Cerebellum (tissue), 5 donors: ENCODE measurements around the genes DZIP3 and DPPA4.

DNA sequence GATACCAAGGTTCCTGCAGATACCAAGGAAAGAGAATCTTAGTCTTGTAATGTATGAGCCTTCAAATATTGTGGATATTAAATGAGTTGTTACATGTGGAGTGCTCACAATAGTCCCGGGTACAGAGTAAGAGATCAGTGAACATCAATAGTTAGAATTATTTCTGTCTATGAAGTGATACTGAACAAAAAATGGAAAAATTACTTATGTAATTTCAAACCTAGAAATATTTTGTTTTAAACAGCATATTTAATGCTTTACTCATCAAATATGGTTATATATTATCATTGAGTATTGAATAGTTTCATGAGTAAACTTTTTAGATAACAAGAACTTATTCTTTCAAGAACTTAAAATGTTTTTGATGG is 8.4 kb downstream of the NFKBIZ start:
- PRO-cap, 3 experiments = no peak in any of the 3 experiments
- RAMPAGE, long total RNA = no peak

DNA sequence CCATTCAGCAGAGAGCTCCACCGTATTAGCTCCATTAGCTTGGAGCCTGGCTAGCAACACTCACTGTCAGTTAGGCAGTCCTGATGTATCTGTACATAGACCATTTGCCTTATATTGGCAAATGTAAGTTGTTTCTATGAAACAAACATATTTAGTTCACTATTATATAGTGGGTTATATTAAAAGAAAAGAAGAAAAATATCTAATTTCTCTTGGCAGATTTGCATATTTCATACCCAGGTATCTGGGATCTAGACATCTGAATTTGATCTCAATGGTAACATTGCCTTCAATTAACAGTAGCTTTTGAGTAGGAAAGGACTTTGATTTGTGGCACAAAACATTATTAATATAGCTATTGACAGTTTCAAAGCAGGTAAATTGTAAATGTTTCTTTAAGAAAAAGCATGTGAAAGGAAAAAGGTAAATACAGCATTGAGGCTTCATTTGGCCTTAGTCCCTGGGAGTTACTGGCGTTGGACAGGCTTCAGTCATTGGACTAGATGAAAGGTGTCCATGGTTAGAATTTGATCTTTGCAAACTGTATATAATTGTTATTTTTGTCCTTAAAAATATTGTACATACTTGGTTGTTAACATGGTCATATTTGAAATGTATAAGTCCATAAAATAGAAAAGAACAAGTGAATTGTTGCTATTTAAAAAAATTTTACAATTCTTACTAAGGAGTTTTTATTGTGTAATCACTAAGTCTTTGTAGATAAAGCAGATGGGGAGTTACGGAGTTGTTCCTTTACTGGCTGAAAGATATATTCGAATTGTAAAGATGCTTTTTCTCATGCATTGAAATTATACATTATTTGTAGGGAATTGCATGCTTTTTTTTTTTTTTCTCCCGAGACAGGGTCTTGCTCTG is 10.3 kb downstream of the NFKBIZ start:
- PRO-cap, 3 experiments = no peak in any of the 3 experiments
- RAMPAGE, long total RNA = no peak

GRCh38 chr3:101860219-101860650 is 10.9 kb downstream of the NFKBIZ start:
- PRO-cap, 3 experiments = no peak in any of the 3 experiments
- RAMPAGE, long total RNA = no peak

GRCh38 chr3:101861269-101862494 is 12.4 kb downstream of the NFKBIZ start:
- PRO-cap, 3 experiments = no peak in any of the 3 experiments
- RAMPAGE, long total RNA = no peak

- PRO-cap, 3 experiments = no peak in any of the 3 experiments
- RAMPAGE, long total RNA = no peak
Observed at GRCh38 chr3:101888652-101889085, 39.4 kb downstream of the NFKBIZ start.

- PRO-cap, 3 experiments = no peak in any of the 3 experiments
- RAMPAGE, long total RNA = no peak
Observed at GRCh38 chr3:102113584-102114111, 264.3 kb downstream of the NFKBIZ start.

- PRO-cap, 3 experiments = no peak in any of the 3 experiments
- RAMPAGE, long total RNA = no peak
Observed at GRCh38 chr3:102180216-102180662, 254.6 kb upstream of the ZPLD1 start.

DNA sequence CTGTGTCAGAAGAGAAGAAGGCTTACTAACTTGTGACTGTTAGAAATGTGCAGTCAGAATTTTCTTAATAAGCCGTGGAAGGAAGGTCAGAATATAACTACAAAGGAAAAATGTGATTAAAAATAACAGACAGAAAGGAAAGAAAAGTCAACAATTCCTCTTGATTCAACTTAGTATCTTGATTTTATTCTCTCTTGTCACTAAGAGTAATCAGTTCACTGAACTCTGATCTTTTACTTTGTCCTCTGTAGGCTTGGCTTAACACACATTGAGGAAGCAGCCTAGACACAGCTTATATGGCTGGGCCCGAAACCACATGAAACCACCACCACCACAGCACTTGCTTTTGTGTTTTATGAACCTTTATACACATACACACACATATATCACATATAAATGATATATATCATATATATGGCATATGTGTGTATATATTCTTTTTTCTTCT is 1233.7 kb upstream of the ALCAM start:
- PRO-cap, 3 experiments = no peak in any of the 3 experiments
- RAMPAGE, long total RNA = no peak

DNA sequence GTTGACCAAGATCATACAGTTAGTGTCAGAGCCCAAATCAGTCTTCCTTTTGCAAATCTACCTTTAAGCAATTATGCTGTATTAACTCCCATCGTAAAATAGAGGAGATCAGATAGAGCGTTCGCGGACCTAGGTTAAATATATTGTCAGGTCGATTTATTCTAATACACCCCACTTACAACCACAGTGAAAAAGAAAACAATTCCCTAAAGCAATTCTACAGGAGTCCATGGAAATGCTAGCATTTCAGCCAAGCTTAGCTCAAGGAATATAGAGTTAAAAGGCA is 1.8 kb upstream of the ALCAM start:
- PRO-cap, 3 experiments = no peak in any of the 3 experiments
- RAMPAGE, long total RNA = no peak

GRCh38 chr3:105369821-105370172 is 3.1 kb downstream of the ALCAM start:
- PRO-cap, 3 experiments = no peak in any of the 3 experiments
- RAMPAGE, long total RNA = no peak

GRCh38 chr3:105792031-105792593 is 76.7 kb downstream of the CBLB start:
- PRO-cap, 3 experiments = no peak in any of the 3 experiments
- RAMPAGE, long total RNA = no peak

- PRO-cap, 3 experiments = no peak in any of the 3 experiments
- RAMPAGE, long total RNA = no peak
Observed at GRCh38 chr3:108055020-108055778, 35.6 kb downstream of the CD47 start.

DNA sequence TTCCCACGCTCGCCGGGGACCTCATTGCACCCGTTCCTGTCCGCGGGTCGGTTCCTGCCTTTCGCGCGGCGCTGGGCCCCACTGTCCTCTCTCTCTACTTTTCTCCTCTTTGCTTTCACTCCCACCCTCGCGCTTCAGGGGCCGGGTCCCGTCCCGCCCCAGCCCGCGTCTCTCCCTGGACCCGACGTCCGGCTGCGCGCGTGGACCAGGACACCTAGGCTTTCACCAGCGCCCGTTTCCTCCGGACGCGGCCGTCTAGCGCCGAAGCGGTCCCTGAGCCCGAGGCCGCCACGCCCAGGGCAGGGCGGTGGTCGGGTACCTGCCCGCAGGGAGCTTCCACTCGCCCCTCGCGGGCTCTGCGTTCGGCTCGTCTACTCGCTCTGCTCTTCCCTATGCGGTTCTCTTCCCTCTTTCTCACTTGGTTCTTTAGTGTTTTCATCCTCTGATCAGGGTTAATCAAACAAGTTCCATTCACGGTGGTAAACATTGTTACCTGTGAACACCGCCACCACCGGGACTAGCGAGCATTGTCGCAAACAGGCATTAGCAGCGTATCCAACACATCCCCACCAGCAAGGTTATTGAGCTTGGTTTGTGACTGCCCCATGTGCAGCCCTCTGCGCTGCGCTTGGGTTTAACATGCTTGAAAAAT is 614 bp upstream of the CD47 start:
- PRO-cap, 3 experiments = peak in 3 of 3 experiments; most common minus-strand start position 83 of the sequence (in 2)
- RAMPAGE, long total RNA = no peak

DNA sequence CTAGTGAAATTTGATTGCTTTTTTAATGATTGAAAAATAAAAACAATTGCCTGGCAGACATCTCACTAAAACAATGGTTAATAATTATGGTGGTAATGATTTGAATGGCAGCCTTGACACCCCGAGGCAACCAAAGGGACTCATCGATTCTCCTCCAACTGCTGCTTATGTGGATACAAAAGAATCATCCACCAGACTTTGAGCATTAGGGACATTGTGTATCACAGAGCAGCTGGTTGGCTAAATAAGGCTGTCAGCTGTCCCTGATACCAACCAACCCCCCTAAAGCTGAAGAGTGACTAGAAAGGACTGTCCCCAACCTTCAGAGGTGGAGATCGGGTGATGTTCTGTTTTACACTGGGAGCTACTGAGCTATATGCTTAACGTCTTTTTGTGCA is 1.7 kb upstream of the CD47 start:
- PRO-cap, 3 experiments = no peak in any of the 3 experiments
- RAMPAGE, long total RNA = no peak

GRCh38 chr3:108589254-108590364 is at the start of gene DZIP3:
DZIP3 (plus strand) TSS chr3:108589722.
- PRO-cap, 3 experiments = peak in 3 of 3 experiments; most common plus-strand start chr3:108589534 (in 2); most common minus-strand start chr3:108589452 (in 2)
- RAMPAGE, long total RNA = no peak

DNA sequence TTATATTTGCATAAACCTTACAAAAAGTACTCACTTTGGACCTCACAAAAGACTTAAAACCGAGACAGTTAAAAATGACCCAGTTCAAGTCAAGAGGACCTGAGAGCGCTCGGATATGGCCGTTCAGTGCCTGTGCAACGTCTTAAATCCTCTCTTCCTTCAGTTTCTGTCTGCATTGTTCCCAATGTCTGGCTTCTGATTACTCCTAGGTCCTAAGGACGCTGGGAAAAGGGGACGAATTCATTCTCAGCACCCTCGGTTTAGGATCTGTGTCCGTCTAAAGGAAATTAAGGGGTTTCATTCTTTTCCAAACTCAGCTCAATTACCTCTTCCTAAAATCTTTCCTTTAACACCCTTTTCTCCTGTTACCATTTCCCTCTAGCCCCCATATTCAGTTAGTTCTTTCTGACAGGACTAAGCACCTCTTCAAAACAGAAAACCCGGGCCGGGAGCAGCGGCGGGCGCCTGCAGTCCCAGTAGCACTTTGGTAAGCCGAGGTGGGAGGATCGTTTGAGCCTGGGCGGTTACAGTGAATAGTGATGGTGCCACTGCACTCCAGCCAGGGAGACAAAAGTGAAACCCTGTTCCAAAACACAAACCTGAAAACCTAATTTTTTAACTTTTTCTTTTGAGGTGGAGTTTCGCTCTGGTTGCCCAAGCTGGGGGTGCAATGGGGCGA is 920 bp downstream of the DPPA4 start:
- PRO-cap, 3 experiments = no peak in any of the 3 experiments
- RAMPAGE, long total RNA = no peak

DNA sequence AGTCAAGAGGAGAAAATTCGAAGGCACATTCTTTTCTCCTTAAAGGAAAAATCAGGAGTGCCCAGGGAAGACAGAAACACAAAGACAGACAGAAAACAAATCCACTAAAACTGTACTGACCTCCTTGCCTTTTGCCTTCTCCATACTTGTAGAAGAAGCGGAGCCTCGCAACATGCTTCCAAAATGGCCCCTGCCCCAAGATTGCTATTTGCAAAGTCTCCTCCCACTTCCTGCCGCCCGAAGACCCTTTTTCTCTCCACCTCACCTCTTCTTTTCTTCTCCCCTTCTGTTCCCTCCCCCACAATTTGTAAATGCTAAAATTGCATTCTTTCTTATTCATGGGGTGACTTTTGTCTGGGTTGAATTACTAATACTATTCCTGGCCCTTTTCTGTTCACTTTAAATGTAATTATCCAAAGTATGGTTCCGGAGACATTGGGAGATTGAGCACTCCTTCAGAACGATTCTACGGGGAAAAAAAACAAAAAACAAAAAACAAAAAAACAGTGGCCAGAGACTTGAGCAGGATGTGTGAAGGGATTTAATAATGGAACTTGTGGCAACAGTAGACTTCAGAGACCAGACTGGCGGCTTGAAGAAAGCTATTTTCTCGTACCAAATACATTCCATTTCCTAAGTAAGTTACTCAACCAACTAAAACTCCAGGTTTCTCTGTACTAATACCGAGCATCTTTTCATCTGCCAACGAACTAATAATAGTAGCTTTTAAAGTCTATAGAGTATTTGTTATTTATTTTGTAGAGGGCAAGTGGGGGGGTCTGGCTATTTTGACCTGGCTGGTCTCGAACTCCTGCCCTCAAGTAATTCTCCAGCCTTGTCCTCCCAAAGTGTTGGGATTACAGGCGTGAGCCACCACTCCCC is at the start of gene DPPA4:
TSS of gene DPPA4 (minus strand) at position 203 of the 882 bp plus-strand sequence.
- PRO-cap, 3 experiments = no peak in any of the 3 experiments
- RAMPAGE, long total RNA = no peak

DNA sequence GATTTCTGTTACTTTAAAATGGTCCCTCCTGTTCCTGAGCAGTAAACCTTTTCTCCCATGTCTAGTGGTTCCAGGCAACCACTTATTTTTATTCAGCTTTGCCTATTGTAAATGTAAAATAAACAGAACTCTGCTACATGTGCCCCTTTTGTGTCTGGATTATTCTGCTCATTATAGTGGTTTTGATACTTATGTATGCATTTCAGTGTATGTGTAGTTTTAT is 641.4 kb upstream of the DPPA4 start:
- PRO-cap, 3 experiments = no peak in any of the 3 experiments
- RAMPAGE, long total RNA = no peak

GRCh38 chr3:110344989-110345509 is 726.6 kb upstream of the NECTIN3 start:
- PRO-cap, 3 experiments = no peak in any of the 3 experiments
- RAMPAGE, long total RNA = no peak

- PRO-cap, 3 experiments = no peak in any of the 3 experiments
- RAMPAGE, long total RNA = no peak
Observed at GRCh38 chr3:111072222-111072654, 622 bp downstream of the NECTIN3 start.